Tongue (tissue), 2 donors: ENCODE measurements around the genes CHAF1B and HLCS.

DNA sequence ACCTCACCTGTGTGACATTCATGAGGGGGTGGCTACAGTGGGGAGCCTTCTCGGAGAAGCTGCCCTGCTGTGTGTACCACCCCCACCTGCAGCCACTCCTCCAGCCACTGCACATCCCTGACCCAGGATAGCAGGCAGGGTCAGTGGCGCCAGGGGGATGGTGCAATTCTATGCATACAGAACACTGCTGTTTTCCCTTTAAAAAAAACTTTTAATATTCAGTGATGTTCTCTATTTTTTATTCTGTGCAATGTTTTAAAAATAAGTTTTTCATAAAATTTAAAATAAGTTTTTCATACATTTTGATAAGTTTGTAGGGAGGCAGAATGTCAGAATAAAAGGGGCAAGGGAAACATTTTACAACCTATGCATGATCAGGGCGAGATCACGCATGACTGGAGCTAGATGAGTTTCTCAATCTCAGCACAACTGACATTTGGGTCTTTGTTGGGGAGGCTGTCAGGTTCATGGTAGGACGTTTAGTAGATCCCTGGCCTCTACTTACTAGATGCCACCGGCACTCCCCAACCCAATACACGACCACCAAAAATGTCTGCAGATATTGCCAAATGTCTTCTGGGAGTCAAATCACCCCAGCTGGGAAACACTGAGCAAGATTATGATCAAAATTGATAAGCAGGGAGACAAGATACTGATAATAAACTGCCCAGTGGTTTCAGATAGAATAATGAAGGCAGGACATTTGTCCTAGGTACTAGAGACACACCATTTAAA lies 176.6 kb downstream of the RUNX1 start:
- RAMPAGE, long total RNA: no peak

DNA sequence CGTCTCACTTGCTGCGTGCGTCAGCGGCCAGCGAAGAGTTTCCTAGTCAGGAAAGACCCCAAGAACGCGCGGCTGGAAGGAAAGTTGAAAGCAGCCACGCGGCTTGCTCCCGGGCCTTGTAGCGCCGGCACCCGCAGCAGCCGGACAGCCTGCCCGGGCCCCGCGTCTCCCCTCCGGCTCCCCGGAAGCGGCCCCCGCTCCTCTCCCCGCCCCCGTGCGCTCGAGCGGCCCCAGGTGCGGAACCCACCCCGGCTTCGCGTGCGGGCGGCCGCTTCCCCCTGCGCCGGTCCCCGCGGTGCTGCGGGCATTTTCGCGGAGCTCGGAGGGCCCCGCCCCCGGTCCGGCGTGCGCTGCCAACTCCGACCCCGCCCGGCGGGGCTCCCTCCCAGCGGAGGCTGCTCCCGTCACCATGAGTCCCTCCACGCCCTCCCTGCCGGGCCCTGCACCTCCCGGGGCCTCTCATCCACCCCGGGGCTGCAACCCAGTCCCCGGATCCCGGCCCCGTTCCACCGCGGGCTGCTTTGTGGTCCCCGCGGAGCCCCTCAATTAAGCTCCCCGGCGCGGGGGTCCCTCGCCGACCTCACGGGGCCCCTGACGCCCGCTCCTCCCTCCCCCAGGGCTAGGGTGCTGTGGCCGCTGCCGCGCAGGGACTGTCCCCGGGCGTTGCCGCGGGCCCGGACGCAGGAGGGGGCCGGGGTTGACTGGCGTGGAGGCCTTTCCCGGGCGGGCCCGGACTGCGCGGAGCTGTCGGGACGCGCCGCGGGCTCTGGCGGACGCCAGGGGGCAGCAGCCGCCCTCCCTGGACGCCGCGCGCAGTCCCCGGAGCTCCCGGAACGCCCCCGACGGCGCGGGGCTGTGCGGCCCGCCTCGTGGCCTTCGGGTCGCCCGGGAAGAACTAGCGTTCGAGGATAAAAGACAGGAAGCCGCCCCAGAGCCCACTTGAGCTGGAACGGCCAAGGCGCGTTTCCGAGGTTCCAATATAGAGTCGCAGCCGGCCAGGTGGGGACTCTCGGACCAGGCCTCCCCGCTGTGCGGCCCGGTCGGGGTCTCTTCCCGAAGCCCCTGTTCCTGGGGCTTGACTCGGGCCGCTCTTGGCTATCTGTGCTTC lies 159.3 kb downstream of the RUNX1 start:
- RAMPAGE, long total RNA: no peak

- RAMPAGE, long total RNA: no peak
Observed at GRCh38 chr21:35189249-35189867, 140.3 kb upstream of the RUNX1 start.

DNA sequence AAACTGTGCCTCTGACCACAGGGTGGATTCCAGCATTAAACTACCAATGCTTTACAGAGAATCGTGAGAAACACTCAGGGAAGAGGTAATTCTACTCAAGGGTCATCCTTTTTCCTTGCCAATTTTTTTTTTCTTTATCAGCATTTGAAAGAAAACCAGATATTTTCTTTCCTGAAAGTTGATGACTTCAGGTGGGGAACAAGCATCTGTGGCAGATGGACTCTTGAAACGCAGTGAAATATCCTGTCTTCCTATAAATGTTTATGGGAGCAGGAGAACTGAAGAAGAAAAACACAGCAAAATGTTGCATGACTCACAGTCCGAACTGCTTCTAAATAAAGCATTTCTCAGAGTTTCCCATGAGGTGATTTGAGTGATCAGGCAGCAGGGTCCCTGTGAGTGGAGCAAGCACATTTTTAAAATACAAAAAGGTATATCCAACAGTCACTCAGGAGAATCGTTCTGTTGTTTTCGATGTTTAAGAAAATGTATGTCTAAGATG lies 154.2 kb upstream of the RUNX1 start:
- RAMPAGE, long total RNA: no peak

DNA sequence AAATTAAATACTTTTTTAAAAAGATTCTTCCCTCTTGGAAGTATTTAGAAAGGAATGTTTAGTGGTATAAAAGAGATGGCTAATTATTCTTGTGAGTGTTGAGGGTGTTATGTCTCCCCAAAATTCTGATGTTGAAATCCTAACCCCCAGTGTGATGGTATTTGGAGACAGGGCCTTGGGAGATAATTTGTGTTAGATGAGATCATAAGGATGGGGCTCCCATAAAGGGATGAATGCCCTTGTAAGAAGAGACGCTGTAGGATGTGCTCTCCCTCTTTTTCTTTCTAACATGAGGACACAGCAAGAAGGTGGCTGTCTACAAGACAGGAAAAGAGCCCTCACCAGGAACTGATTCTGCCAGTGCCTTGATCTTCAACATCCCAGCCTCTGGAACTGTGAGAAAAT lies 308.3 kb upstream of the RUNX1 start:
- RAMPAGE, long total RNA: no peak

GRCh38 chr21:35563601-35564626 lies 496.4 kb downstream of the SETD4 start:
- RAMPAGE, long total RNA: no peak

DNA sequence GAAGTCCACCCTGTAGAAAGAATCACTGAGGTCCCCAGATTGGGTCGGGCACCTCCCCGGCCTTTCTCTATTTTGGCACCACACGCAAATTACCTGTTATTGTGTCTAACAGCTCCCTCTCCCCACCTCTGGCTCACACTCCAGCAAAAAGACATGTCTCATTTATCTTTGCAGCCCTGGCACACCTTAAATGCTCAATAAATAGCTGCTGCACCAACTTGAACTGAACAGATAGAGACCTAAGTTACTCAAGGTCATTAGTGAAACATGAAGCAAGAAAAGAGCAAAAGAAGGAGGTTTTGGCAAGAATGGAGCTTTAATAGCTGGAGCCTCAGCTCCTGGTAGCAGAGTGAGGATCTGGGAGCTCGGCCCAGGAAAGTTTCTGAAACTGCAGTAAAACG lies 207.6 kb downstream of the SETD4 start:
- RAMPAGE, long total RNA: no peak

DNA sequence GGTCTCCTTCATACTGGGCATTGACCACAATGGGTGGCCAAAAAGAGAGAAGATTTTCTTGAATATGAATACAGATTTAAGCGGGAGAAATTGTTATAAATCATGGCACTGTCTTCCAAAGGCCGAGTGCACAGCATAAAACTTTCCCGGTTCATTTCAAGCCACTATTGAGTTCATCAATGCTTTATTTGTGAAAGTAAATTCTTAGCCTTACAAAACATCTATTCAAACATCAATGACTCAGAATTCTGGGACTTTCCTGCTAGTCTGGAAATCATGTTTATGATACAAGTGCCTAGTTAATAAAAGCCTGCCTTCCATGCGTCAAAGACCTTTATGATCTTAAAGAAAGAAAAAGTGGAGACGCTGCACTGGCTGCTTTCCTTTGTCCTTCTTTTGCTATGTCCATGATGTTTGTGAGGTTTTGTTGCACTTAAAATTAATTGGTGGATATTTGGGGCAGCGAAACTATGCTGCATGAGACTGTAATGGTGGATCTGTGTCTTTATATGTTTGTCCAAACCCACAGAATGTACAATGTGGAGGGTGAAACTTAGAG lies 137.7 kb downstream of the SETD4 start:
- RAMPAGE, long total RNA: no peak

- RAMPAGE, long total RNA: no peak
Observed at GRCh38 chr21:36065524-36065869, 4.3 kb upstream of the CBR1 start.

DNA sequence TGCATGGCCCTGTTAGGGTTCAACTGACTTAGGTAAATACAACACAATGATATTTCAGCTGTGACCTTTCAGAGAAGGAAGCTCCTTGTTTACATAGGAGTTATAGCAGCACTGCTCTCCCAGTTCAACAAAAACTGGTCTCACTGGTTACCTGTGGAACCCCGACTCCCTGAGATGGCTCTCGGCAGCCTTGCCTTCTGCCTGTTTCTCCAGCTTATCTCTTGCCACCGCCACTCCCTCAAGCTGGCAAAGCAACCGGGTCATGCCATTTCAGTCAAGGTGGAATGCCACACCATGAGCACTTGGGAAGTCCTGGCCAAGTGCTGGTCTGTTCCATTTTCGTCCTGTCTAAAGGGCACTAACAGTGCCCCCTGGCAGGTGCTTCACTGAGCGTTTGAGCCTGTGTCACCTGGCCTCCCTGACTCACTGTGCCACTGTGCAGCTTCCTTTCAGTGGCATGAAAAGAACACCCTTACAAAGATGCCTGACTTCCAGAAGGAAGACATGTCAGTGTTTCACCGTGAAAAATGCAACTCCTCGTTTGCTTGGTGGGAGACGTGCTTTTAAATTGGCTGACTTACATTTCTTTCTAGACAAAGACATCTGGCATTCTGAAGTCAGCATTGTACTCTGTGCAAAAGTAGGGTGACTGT lies 31.7 kb downstream of the DOP1B start:
- RAMPAGE, long total RNA: no peak

GRCh38 chr21:36322775-36323517 lies 2.9 kb downstream of the MORC3 start:
- RAMPAGE, long total RNA: no peak

DNA sequence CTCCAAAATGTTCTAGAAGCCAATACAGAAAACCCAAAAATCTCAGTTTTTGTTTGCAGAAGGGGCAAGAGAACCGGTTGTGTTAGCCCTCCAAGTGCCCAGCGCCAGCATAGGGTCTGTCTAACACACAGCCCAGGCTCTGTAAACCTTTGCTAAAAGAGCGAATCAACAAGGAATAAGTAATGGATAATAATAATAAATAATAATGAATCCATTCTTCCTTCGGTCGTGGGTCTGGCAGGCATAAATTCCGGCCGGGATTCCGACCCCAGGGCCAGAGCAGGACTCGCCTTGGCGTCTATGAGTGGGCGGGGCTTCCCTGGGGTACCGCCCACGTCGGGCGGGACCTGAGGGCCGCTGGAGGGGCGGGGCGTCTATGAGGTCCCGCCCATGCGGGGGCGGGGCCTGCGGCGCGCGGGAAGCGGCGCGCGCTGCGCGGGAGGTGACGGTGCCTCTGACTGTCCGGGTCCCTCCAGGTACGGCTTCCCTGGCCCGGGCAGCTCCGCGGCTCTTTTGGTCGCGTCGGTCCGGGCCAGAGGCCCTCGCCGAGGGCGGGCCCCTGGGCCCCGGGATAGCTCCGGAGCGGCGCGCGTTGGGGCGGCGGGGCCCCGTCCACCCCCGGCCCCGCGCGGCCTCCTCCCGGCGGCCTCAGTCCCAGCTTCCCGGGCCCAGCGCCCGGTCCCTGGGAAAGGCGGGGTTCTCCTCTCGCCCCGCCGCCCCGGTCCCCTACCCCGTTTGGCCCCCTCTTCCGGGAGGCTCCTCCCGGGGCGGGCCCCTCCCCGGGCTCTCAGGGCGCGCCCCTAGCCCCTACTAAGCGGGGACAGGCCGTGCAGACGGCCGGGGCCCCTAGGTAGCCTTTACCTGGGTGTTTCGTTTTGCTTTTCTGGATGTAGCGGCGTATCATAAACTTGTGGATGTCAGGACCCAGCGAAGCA lies at the start of gene CHAF1B:
TSS of gene CHAF1B (plus strand) at position 417 of the 935 bp plus-strand sequence.
- RAMPAGE, long total RNA: no peak

GRCh38 chr21:36784979-36785507 lies 86.1 kb downstream of the SIM2 start:
- RAMPAGE, long total RNA: no peak

DNA sequence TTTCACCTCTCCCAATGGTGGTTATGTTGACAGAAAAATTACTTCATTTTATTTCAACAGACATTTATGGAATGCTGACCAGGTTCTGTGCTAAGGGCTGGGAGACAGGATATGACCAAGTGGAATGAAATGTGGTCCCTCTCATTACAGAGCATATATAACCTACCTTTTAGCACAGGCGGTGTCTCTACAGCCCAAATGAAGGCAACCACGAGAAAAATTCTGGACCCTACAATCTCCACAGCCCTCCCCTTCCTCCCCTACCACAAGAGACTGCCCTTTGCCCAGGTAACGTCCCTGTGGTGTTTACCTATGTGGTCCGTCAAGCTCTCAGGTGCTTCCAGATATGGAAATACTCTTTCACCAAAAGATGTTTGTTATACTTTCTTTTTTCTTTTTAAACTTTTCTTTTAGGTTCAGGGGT lies 105.5 kb downstream of the HLCS start:
- RAMPAGE, long total RNA: no peak

DNA sequence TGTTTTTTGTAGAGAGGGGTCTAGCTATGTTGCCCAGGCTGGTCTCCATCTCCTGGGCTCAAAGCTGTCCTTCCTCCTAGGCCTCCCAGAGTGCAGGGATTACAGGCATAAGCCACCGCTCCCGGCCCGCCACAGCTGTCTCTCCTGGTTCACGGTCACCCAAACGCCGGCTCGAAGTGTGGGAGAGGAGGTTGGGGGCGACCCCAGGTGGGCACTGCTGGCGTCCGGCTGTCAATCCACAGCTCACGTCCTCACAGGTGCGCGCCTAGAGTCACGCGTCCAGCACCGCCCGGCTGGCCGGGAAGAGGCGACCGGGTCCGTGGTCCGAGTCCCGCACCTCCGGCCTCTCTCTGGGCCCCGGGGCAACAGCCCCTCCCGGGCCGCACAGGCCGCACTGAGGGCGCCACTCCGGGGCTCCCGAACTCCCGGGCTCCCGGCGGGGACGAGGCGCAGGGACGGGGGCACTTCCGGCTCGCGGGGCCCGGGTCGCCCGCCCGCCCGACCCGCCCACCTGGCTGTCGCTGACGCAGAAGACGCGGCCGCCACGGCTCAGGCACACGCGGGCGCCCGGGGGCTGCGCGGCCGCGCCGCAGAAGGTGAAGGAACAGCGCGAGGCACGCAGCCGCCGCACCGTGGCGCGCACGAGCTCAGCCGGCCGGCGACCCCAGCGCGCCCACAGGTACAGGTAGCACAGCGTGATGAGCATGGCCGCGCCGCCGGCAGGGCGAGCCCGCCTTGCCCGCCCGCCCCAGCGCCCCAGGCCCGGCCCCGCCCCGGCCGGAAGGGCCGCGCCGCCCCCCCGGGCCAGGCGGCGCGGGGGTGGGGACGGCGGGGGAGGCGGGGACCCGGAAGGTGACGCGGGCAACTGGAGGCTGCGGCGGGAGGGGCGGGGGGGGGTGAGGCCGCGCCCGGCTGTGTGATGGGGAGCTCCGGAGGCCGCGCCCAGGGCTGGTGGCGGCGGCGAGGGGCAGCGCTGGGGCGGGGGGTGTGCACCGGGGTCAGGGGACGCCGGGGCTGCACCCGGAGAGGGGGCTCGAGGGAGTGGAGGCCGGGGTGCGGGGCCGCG lies at the start of gene HLCS:
TSS of gene HLCS (minus strand) at position 737 of the 1,066 bp plus-strand sequence.
- RAMPAGE, long total RNA: no peak

GRCh38 chr21:36994518-36995230 lies 11.8 kb upstream of the RIPPLY3 start:
- RAMPAGE, long total RNA: no peak

- RAMPAGE, long total RNA: no peak
Observed at GRCh38 chr21:37073601-37074547, 820 bp downstream of the TTC3 start.

DNA sequence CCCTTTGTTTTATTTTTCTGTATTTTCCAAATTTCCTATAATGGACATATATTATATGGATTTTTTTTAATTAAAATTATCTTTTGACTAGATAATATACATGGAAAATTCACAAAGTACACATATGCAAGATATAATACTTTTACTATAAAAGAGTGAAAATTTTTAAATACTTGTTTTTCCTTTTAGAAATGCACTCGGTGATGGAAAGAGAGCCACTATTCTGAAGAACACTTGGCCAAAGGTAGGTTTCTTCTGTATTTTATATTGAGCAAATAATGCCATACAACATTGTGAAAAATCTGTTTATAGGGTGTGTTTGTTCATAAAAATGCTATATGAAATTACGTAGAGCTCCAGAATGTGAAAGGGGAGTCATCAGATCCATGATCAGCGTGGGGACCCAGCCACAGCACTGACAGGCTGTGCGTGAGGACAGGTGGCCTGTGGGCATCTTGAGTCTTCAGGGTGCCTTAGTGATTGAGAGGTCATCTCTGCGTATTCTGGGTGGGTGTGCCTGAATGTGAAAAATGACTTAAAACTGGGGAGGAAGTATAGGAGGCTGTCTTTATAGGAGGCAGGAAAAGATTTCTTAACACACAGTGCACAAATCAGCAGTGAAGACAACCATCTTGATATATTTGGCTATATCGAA lies 35.3 kb downstream of the TTC3 start:
- RAMPAGE, long total RNA: no peak

- RAMPAGE, long total RNA: no peak
Observed at GRCh38 chr21:37159534-37159772, 86.4 kb downstream of the TTC3 start.

DNA sequence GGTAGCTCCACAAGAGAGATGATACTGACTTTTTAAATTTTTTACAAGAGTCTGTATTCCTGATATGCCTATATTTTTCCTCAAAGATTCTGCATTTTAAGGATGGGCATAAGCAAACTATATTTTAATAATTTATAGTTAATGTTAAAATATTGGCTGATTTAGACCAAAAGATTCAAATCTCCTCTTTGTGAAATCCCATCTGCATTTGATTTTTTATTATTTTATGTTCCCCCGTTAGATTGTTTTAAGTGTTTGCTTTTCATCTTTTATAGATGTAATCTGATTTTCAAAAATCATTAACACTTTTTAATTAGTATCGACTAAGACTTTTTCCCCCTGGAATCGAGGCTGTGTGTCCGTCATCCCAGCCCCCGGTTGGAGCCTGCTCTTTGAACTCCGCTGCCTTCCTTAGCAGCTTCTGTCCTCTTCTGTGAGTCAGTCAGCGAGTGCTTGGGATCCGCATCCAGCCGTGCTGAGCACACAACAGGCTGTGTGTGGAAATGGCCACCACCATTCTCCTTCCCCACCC lies 65.1 kb downstream of the VPS26C start:
- RAMPAGE, long total RNA: no peak